Rectum (tissue), 1 donor: ENCODE results near the genes ITIH4, SFMBT1 and CHDH.

DNA sequence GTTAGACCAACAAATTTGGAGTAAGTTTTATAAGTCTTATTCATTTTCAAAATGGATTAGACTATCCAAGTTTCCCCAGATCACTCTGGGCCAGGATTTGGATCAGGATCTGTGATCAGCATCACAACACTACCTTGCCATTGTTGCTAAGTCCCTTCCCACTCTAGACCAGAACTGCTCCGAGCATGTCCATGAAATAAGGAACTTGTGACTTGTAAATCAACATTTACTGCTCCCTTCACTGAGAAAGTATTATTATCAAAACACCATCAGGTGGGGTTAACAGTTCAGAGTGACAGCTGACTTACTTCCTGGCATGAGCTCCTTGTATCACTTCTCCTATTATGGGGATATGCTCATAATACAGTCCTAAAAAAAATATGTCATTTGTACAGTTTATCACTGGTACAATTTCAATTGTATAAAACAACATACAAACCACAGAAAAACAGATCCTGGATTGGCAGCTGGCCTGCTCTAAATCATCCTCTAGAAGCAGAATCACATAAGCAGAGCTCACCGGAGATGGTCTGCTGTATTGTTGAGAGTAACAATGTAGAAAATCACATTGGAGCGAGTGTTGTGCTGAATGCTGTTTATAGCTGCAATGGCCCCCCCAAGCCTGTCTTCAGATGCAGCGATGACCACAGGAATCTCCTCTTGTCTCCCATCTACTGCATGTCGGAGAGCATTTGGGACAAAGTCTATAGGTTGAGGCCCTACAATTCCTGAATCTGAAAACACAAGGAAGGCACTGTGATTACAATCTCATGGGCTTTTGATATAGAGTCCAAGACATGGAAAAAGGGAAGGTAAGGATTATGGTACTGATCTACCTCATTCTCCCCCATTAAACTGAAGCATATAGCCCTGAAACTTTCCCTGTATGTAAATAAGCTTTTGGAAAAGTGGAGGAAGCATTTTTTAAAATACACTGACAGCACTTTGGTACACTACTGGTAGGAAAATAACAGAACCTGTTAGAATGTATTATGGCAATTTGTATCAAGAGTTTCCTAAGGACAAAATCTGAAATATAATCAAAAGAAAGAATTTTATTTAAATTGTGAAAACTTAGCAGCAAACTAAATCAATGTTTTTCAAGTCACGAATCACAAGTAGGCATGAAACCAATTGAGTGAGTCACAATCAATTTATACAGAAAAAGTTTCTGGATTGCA, 8.0 kb downstream of the GLT8D1 start:
- PRO-cap = no peak

GRCh38 chr3:52743733-52744128, 27.0 kb downstream of the NEK4 start:
- PRO-cap = no peak

- PRO-cap = no peak
These were observed 16.4 kb downstream of the ITIH3 start for GRCh38 chr3:52810896-52811433.

GRCh38 chr3:52830483-52831483, at the start of gene ITIH4:
TSS of gene ITIH4 (minus strand) at chr3:52830672.
- PRO-cap = no peak

GRCh38 chr3:52835383-52836477, 911 bp upstream of the MUSTN1 start:
- PRO-cap = no peak

- PRO-cap = no peak
These were observed 4.3 kb upstream of the MUSTN1 start for GRCh38 chr3:52838944-52839725.

GRCh38 chr3:53040184-53040883, 5.5 kb downstream of the SFMBT1 start:
- PRO-cap = no peak

GRCh38 chr3:53045893-53046193, at the start of gene SFMBT1:
TSS of gene SFMBT1 (minus strand) at chr3:53046073.
- PRO-cap = bidirectional peak, plus-strand start at chr3:53046110, minus-strand start at chr3:53046068

- PRO-cap = no peak
These were observed 10.7 kb upstream of the RFT1 start for GRCh38 chr3:53140821-53141357.

GRCh38 chr3:53163142-53164082, 2.4 kb downstream of the PRKCD start:
- PRO-cap = bidirectional peak, plus-strand start at chr3:53163399, minus-strand start at chr3:53163243

- PRO-cap = no peak
These were observed 27.8 kb downstream of the TKT start for GRCh38 chr3:53227855-53228539.

GRCh38 chr3:53235880-53236619, 19.8 kb downstream of the TKT start:
- PRO-cap = no peak

- PRO-cap = no peak
These were observed 172.8 kb downstream of the CHDH start for GRCh38 chr3:53673225-53673979.

DNA sequence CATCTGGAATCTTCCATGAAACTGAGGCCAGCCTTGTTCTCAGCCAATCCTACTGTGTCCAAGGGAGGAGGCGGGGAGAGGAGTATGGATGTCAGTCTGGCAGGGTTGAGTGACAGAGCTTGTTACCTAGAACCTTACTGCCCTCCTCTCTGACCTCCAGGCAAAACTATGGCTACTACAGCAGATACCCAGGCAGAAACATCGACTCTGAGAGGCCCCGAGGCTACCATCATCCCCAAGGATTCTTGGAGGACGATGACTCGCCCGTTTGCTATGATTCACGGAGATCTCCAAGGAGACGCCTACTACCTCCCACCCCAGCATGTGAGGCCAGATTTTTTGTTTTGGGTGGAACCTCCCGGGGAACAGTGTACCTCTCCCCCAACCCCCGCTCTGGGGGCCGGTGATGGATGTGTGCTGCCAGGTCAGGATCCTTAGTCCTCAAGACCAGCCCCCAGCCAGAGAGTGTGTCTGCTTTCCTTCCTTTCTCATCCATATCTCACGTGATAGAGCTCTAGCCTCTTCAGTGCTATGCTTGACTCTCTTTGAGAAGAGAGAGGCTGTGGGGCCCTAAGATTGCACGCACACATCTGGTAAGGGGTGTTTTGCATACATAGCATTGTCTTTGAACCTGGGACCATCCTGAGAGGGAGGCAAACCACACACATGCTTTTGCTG, 41.3 kb downstream of the CHDH start:
- PRO-cap = no peak

DNA sequence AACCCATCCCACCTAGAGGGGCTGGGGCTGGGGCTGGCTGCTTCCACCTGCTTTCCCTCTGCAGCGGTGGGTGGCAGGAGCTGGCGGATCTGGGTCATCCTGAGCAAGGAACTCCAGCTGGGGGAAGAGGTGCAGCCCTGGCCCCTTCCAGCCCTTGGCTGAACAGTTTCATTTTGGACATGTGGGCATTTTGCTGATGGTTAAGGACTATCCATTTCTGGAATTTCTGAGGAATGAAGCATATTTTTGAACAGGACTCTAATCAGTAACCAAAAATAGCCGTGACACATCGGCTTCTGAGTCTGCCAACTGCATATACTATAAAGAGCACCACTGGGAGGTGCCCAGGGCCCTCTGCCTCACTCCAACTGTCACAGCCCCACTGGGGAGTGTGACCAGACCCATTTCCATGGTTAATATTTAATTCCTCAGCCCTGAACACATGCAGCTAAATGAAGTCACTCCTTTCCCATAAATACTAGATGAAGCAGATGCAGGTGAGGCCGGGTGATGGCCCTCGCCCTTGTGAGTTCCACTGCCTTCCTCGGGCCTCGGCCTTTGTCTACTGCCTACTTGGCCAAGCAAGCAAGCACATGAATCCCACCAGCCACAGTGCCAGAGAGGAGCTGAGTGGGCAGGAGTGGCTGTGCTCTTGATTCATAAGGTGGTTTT, 39.7 kb downstream of the CHDH start:
- PRO-cap = bidirectional peak, plus-strand start at position 490 of the sequence, minus-strand start at position 370 of the sequence; bidirectional peak, plus-strand start outside the sequence, minus-strand start at position 549 of the sequence

DNA sequence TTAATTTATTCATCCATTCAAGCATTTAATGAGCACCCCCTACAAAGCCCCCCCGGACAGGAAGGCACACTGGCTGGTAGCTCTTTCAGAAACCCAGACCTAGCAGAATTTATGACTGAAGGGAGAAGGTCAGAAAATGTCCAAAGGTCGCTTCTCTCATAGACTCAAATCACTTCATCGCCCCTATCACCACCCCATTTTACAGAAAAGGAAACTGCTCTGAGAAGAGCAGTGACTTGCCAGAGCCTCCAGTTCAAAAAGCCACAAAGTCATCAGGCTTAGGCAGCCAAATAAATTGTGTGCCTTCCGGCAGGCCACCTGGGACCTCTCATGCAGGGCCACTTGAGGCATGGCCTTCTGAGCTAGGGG, 2.6 kb downstream of the CHDH start:
- PRO-cap = bidirectional peak, plus-strand start at position 204 of the sequence, minus-strand start at position 86 of the sequence

- PRO-cap = bidirectional peak, plus-strand start at chr3:53846568, minus-strand start at chr3:53846387
These were observed at the start of gene CHDH for GRCh38 chr3:53845858-53846663. TSS of gene CHDH (minus strand) at chr3:53846419.

DNA sequence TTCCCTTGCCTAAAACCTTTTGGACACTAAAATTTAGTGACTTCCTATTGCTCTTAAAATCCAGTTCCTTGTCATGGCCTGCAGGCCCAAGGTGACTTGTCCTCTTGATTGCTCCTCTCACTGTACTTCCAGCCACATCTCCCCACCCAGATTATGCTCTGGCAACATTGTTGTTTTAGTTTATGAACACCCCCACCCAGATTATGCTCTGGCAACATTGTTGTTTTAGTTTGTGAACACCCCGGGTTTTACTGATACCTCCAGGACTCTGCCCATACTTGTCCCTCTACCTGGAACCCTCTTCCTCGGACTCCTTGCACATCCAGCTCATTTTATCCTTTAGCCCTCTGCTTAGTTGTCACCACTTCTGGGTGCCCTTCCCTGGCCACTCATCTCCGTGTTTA, 1.5 kb upstream of the SELENOK start:
- PRO-cap = bidirectional peak, plus-strand start at position 254 of the sequence, minus-strand start at position 70 of the sequence

GRCh38 chr3:54243469-54244011, 121.2 kb downstream of the CACNA2D3 start:
- PRO-cap = no peak

- PRO-cap = no peak
These were observed 312.0 kb downstream of the CACNA2D3 start for GRCh38 chr3:54434394-54434719.